Heart right ventricle (tissue), 2 donors: ENCODE results near the genes DUSP18, PLA2G3, RNF185 and PISD.

GRCh38 chr22:30424572-30425251 lies 856 bp upstream of the MTFP1 start:
- PRO-cap, 2 experiments, result no peak in any of the 2 experiments

- PRO-cap, 2 experiments, result peak in 2 of 2 experiments; most common plus-strand start chr22:30667969 (in 1); most common minus-strand start chr22:30667875 (in 2)
These were observed at the start of gene DUSP18 for GRCh38 chr22:30667554-30668399. TSS of gene DUSP18 (minus strand) at chr22:30667875.

- PRO-cap, 2 experiments, result no peak in any of the 2 experiments
These were observed 35.8 kb downstream of the MORC2 start for GRCh38 chr22:30932663-30933367.

- PRO-cap, 2 experiments, result peak in 1 of 2 experiments; most common plus-strand start chr22:31039502 (in 1)
These were observed 41.9 kb upstream of the SMTN start for GRCh38 chr22:31039027-31039809.

DNA sequence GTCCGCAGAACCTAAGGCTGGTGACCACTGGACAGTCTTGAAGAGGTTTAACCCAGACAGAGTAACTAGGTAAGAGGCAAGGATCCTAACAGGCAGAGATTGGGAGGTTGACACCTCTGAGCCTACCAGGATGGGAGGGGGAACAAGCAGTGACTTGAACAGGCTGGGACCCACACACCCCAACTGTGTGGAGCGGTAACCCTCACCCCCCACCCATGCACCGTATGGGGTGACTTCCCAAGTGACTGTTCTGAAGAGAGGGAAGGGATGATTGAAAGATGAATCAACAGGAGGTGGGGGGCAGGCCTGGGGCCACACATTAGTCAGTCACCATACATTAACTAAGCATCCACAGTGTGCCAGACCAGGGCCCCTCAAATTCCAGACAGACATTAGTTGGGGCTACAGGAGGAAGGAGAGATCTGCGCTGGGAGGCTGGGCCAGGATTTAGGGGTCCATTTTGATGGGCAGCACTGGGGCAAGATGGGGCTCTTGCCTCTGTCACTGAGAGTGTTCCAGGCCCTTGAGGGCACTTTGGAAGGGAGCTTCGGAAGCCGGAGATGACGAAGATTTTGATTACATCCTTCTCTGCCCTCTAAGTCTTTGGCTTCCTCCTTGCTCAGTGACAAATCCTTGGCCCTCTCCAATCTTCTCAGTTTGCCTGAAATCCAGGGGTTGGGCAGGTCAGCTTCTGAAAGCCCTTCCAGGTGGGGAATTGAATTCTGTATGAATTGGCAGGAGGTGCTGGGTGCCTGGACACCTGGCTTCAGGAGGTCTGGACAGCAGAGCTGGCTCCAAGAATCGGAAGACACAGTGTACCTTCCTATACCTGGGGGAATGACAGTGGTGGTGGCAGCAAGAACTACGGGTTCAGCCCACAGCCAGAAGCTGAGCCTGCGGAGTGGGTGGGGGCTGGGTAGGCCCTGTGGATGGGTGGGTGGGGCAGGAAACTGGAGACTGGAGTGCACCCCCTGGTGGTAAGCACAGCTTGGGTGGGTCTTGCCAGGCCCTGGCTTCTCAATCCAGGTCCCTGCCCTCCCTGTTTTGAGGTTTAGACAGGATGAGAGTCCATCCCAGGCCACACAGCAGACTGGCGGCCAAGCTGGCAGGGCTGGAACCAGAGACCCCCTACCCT lies 1.1 kb downstream of the SMTN start:
- PRO-cap, 2 experiments, result peak in 2 of 2 experiments; most common plus-strand start position 1,081 of the sequence (in 2); most common minus-strand start position 512 of the sequence (in 2)

DNA sequence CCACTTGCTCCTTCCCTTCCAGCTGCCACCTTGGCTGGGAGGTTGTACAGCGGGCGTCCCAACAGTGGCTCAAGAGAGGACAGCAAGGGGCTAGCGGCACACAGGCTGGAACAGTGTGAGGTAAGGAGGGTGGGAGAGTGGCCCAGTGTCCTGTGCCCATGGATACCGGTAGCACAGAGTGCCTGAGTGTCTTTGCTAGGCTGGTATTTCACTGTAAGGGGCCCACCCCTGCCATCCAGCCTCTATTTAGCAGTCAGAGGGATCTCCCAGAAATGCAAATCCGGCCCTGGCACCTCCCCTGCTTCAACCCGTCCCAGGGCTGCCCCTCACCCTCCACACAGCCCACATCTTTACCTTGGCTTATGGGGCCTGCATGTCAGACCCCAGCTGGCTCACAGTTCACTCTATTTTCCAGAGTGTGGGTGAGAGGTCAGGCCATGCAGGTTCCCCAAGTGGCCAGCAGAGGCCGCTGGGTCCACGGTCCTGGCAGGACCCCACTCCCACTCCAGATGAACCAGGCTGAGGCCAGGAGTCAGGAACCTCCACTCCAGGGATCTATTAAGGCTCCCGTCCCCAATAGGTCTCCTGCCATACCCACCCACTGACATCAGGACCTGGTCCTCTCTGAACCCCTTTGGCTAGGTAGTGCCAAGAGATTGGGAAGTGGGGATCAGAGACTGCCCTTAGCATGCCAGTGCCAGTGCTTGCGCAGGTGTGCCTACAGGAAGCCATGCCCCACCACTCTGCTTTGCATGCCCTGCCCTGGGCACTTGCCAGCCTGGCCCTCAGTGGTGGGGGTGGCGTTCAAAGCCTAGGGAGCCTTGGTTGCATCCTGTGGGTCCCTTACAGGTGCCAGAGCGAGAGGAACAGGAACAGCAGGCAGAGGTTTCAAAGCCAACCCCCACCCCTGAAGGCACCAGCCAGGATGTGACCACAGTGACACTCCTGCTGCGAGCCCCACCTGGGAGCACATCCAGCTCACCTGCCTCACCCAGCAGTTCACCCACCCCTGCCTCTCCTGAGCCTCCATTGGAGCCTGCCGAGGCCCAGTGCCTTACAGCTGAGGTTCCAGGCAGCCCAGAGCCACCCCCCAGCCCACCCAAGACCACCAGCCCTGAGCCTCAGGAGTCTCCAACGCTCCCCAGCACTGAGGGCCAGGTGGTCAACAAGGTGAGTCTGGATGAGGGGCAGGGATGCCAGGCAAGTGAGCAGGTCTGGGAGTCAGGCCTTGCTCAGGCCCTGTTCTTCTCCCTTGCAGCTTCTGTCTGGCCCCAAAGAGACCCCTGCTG lies 8.2 kb downstream of the SMTN start:
- PRO-cap, 2 experiments, result no peak in any of the 2 experiments

DNA sequence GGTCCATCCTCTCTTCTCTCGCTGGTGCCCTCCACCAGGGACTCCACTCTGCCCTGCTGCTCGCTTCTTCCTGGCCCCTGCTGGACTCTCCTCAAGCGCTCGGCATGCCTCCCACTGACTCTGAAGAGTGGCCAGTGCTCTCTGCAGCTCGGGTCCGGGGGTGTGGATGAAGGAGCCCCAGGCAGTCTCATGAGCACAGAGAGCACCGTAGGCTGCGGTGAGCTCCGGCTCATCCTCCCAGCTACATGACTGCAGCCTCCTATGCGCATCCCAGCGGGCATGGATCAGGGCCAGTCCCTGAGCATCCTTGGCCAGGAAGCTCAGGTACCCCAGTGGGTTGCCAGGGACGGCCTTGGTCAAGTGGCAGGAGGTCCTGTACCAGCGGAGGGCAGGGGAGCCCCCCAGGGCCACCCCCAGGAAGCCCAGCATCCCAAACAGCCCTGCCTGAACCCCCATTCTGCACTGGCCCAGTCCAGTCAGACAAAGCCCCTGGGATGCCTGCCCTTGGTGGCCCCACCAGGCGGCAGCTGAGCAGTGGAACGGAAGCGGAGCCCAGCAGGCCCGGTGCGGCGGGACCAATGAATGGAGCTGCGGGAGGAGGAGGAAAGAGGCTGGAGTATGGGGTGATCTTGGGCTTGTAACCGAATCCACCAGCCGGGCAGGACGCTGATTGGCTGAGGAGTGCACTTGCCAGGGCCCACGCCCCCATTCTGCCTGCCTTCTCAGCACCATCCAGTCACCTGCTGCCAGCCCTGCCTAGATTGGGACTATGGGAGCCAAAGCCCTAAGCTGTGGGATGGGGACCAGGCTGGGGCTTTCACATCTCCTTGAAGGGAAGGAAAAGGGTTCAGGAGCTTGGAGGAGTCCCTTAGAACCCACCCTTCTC lies at the start of gene PLA2G3:
TSS of gene PLA2G3 (minus strand) at position 610 of the 886 bp plus-strand sequence.
- PRO-cap, 2 experiments, result no peak in any of the 2 experiments

DNA sequence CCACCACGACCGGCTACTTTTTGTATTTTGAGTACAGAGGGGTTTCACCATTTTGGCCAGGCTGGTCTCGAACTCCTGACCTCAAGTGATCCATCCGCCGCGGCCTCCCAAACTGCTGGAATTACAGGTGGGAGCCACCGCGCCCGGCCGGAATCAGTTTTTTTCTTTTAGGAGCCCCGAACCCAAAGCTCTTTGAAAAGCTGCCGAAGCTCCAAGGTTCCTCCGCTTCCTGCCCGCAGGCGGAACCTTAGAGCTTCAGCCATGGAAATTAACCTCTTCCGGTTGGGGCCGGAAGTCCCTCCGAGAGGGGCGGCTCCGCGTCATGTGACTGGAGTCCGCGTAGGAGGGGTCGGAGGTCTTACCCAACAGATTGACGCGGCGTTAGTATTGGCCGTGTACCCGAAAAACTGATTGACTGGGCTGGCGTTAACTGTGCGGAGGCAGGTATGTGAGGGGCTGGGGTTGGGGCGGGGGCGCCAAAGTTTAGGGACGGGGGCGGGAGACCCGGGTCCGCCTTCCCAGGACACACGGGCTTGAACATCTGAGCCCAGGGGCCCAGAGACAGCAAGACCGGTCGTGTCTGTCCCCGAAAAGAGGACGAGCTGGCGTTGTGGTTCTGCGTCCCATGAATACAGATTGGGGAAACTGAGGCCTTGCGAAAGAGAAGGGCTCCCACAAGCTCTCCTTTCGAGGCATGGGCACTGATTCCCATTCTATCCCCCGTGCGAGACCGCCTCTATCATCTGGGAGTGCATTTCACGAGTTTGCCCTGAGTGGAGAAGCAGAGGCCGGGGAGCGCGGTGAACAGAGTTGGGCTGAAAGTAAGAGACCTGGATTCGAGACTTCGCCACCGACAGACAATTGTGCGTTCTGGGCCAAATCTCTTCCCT lies at the start of gene RNF185:
TSS of gene RNF185 (plus strand) at position 323 of the 890 bp plus-strand sequence.
- PRO-cap, 2 experiments, result peak in 2 of 2 experiments; most common plus-strand start position 323 of the sequence (in 1); most common minus-strand start position 257 of the sequence (in 2)

DNA sequence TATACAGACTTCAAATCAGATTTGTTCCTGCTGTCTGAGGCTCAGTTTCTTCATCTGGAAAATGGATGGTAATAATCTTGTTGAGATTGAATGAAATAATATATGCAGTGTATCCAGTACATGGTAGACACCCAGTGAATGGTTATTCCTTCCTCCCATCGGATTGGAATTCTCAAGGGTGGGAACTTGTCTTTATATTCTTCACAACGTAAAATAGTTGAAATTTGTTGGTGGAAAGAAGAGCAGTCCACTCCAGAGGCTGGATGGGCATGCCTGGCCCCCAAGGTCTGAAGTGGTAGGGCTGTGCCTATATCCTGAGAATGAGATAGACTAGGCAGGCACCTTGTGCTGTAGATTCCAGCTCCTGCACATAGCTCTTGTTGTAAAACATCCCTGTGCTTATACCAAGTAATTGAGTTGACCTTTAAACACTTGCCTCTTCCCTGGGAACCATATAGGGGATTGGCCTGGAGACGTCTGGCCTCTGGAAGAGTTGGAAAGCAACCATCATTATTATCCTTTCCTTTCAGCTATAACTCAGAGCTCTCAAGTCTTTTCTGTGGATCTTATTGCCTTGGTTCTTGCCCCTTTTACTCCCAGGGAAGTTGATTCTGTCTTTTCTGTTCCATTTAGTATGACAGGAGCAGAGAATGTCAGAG lies 15.0 kb downstream of the LIMK2 start:
- PRO-cap, 2 experiments, result no peak in any of the 2 experiments

- PRO-cap, 2 experiments, result no peak in any of the 2 experiments
These were observed 13.4 kb downstream of the PATZ1 start for GRCh38 chr22:31332761-31333128.

DNA sequence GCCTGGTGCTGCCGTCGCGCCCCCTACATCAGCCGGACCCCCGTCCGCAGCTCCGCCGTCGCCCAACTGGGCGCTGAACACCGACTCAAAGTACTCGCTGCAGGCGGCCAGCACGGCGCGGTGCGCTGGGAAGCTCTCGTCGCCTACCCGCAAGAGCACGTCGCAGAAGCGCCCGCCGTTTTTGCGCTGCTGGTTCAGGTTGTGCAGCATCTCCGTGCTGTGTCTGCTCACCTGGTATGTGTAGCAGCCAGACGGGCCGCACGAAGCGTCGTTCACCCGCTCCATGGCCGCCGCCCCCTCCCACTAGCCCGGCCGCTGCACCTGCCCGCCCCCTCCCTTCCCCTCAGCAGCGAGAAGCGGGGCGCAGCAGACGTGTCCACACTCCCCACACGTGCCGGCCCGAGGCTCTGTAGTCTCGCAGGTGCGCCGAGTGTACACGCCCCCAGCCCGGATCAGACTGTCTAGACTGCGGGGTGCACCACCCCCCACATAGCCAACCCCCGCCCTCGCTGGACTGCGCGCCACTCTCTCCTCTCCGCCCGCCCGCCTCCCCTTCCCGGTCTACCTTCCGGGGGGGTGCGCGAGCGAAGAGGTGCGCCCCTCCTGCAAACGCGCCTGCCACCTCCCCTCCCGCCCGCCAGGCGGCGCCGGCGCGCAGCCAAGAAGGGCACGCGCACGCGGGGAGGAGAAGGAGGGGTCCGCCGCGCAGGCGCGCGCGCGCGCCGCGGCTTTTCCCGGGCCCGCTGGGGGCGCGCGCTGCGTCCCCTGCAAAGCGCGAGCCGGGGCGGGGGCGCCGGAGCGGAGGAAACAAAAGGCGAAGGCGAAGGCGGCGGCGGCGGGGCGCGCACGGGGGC lies 601 bp downstream of the PATZ1 start:
- PRO-cap, 2 experiments, result peak in 2 of 2 experiments; most common plus-strand start position 770 of the sequence (in 2); most common minus-strand start position 646 of the sequence (in 1)

- PRO-cap, 2 experiments, result no peak in any of the 2 experiments
These were observed 5.5 kb upstream of the DRG1 start for GRCh38 chr22:31393986-31394300.

- PRO-cap, 2 experiments, result no peak in any of the 2 experiments
These were observed 946 bp downstream of the SFI1 start for GRCh38 chr22:31497128-31497835.

DNA sequence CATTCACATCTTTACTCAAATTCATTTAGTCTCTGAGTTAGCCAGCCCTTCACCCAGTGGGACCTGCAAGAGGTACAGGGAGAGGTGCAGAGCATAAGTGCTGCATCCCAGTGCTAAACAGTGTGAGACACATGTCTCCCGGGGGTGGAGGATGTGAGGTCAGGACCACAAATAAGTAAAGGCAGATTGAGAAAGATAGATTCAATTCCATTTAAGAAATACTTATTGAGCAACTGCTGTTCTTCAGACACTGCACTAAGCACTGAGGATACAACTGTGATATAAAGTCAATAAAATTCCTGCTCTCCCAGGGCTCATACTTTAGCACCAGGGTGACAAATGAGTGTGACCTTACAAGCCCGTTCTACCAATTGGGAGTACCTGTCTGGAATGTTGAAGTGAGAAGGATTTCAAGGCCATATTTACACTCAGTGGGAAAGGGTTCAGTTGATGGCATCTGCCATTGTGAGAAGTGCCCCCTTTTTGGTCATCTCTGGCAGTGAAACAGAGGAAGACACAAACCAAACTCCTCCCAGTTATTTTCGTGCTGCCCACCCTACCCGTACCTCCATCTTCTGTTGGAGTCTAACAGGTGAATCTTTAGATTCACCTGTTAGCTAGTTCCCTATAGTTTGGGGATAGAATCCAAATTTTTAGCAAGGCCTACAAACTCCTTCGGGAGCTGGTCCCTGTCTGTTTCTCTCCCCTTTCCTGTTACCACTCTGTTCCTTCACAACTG lies 76.5 kb downstream of the PISD start:
- PRO-cap, 2 experiments, result no peak in any of the 2 experiments

- PRO-cap, 2 experiments, result no peak in any of the 2 experiments
These were observed 45.2 kb downstream of the PISD start for GRCh38 chr22:31616750-31617346.

DNA sequence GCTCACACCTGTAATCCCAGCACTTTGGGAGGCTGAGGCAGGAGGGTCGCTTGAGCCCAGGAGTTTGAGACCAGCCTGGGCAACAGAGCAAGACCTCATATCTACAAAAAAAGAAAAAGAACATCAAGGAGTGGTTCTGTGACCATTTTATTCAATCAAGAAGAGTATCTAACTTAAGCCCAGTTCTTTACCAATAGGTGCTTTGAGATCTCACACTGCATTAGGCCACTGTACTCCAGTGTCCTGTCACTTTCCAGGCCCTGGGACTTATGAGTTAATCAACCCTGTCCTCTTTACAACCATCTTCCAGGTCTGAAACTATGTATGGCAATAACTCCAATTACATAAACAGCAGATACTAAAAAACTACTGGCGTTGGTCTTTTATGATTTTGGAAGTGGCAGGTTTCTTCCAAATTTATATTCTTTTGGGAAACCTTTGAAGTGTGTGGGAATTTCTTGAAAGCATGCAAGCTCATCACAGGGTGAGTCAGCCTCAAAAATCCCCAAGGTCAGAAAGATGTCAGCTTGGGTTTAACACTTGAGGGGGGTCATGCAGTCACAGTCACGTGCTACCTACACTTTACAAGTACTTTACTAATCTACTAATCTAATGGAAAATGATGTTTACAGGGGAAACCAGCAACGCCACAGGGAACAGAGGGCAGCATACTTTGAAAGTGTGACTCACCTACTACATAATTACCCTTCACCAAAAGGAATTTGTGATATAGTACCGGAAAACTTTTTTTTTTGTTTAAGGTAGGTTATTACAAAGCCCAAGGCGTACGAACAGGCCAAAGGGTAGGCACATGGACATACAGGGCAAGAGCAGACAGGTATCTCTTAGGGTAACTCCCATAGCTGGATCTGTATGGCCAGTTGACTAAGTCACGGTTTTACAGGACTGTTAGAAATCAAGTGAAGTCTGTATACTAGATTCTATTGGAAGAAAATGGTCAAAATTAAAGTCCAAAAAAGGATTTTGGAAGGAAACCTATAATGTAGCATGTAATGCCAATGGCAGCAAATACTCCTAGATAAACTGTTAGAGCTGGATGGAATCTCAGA lies 15.6 kb downstream of the PISD start:
- PRO-cap, 2 experiments, result no peak in any of the 2 experiments

DNA sequence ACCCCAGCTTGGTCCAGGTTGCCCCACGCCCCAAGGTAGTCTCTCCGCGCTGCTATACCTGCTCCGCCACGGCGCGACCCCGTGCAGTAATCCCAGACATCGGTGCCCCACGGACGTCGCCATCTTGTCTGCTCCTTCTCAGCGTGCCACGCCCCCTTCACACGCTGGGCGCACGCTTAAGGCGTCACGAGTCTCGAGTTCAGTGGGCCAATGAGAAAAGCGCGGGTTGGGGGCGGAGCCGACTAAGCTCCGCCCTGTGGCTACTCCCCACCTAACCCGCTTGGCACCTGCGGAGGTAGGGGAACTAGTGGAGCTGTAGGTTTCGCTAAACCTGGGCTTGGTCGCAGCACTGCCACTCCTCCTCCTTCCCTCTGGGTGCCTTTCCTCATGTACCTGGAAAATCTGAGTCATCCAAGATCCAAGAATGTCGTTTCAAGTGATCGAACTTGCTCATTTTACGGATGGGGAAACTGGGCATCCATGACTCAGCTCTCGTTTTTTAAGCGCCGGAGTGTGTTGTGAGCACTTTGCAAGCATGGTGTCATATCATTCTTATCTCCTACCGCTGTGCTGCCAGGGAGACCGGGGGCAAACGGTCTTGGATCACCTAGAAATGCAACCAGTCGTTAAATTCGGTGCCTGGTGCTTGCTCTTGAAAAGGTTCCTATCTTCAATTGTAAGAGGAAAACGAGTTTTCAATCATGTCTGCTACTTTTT lies at the start of gene PISD:
TSS of gene PISD (minus strand) at position 130 of the 717 bp plus-strand sequence.
- PRO-cap, 2 experiments, result peak in 2 of 2 experiments; most common plus-strand start position 245 of the sequence (in 2); most common minus-strand start position 130 of the sequence (in 2)

- PRO-cap, 2 experiments, result no peak in any of the 2 experiments
These were observed 11.4 kb downstream of the PRR14L start for GRCh38 chr22:31738415-31739064.

GRCh38 chr22:31752931-31753525 lies 791 bp upstream of the DEPDC5 start:
- PRO-cap, 2 experiments, result peak in 2 of 2 experiments; most common plus-strand start chr22:31753231 (in 2); most common minus-strand start chr22:31753097 (in 1)

DNA sequence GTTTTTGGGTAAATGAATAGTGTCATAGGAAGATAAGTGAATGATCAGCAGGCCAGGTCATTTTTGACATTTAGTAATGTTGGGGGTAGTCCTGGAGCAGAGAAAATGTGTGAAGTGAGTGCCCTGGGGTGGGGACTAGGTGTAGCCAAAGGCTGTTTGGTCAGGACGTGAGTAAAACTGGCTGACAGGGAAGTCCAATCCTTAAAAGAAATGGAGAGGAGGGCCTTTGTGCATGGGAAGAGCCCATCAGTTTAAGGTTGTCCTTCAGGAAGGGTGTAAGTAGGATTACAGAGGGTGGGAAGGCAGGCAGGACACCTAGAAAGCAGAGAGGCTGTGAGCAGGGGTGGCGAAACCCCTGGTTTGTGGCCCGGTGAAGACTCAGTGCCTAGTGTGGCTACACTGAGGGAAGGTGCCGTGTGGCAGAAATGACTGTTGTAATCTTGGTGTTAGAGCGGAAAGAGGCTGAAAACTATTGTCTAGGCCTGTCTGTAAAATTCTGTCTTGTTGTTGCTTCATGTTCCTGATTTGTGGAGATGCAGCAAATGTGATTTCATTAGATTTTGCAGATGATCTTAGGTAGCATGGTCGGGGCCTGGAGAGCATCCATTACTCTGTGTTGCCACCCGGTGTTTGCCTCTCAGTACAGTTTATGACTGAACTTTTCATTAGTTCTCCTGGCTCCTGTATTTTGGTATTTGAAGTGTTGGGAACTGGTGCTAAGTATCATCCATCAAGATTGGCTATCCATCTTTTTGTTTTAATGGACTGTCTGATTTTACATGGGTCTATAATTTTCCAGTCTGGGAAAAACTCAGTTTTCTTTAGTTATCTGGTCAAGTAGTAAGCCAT lies 7.5 kb downstream of the YWHAH start:
- PRO-cap, 2 experiments, result peak in 1 of 2 experiments; most common plus-strand start position 204 of the sequence (in 1)